Daoy (cell line): ENCODE measurements around a stretch of chr14.

- RAMPAGE, long total RNA = no peak
These were observed 5.7 kb downstream of the TMEM253 start for GRCh38 chr14:21106059-21107384.

DNA sequence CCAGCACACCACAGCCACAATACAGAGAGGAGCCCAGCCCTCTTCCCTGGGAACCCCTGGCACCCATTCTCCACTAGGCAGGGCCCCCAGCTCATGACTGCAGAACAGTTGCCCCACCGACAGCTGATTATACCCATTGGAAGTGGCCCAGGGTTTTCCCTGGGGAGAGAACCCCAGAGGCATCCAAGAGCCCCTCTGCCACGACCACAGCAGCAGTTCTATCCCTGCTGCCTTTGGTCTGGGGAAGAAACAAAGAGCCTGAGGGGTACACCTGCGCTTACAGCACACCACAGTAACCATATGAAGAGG, 13.9 kb upstream of the OR5AU1 start:
- RAMPAGE, long total RNA = no peak

- RAMPAGE, long total RNA = no peak
These were observed 49.3 kb upstream of the OR5AU1 start for GRCh38 chr14:21205077-21205624.

GRCh38 chr14:21240899-21241428, 28.3 kb downstream of the HNRNPC start:
- RAMPAGE, long total RNA = no peak

DNA sequence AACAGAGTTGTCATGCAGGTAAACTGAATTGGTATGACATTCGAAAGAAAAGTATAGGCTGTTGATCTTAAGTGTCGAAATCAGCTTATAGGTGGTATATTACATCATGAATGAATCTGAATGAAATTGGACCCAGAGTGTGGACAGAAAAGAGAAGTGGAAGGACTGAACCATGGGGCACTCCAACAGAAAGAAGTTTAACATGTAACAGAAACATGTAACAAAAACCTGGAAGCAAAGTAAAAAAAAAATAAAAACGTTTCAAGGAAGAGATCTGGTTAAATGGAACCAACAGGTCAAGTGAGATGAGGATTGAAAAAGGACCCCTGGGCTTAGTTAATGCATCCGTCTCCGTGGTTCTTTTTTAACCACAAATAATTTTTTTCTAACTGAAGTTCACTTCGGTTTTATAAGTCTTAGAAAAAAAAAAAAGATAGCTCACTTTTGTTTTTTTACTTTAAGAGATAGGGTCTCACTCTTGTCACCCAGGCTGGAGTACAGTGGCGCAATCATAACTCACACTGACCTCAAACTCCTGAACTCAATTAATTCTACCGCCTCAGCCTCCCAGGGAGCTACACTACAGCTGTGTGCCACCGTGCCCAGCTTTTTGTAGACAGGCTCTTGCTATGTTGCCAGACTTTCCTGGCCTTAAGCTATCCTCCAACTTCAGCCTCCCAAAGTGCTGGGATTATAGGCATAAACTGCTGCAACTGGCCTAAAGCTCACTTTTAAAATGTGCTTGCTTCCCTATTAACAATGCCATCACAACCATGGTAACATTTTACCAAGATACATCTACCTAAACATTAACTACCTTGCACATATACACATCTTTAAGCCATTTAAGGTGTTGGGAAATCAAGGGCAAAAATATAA, 11.9 kb downstream of the HNRNPC start:
- RAMPAGE, long total RNA = no peak

DNA sequence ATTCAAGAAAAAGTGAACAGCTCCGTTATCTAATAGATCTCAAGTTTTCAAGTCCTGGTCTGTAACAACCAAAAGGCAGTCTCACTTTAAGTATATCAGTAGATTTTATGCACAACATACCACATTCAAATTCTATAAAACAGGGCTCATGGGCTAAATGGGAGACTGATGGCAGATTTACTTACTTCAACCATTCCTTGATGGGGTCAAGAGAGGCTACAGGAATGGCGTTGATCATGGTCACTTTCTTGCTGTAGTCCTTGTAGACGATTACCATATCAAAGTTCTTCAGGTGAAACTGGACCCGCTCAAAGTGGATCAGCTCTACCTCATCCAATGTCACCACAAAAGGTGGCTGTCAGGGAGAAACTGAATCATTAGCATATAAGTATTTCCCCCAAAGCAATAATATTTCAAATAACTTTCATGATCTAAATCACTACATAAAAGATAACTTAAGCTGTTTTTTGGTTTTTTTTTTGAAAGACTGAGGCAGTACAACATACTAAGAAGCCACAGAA, 26.7 kb downstream of the SUPT16H start:
- RAMPAGE, long total RNA = no peak

- RAMPAGE, long total RNA = no peak
These were observed 19.0 kb downstream of the SUPT16H start for GRCh38 chr14:21364688-21365259.

GRCh38 chr14:21430727-21431789, 24.9 kb downstream of the CHD8 start:
- RAMPAGE, long total RNA = no peak

DNA sequence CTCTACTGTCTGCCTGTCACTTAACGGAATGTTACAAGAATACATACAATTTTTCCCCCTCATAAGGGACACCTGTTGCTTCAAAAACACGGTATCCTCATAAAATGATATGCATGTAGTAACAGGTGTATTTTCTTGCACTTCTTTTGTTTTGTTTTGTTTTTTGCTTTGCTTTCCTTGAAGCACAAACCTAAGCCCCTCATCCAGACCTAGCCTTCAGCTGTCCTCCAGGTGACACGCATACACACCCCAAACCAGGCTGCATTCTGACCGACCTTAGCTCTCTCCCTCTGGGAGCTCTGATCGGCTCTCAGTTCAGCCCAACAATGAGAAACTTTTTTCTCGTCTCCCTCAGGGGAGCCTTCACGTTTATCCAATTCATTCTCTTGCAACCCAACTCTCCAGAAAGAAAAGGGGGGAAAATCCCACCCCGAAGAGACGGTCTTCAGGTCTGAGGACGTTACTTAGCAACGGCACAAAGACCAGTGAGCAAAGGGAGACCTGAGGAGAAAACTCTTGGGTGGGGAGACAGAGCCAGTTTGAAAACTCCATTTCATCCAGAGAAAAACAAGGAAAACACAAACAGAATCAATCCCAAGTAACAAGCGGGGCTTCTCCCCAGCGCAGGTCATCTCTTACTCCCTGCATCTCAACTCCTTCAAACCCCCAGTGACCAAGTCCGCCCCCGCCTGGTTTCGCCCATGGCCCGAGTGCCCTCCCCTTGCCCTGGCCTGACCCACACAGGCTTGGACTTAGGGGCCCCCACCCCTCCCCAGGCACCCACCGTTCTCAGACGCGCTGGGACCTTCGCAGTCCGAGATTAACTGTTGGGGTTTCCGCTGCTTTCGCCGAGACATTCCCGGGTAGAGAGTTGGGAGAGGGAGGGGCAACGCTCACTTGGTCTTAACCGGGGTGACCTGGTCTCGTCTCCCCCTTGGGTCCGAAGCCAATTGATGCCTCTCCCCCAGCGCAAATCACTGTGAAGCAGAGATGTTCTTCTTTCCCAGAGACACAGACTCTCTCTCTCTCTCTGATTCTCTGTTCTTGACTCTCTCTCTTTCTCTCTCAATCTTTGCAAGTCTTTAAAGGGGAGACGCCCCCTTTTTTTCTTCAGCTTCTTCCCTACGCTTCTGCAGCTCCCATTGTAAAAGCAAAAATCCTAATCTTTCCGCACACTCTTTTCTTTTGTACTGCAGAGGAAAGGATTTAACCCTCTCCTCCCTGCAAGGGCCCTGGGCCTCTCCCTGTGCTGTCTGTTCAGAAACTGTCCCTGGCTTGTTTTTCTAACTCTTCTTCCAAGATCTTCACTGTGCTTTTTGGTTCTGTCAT, 10.4 kb upstream of the SALL2 start:
- RAMPAGE, long total RNA = no peak

DNA sequence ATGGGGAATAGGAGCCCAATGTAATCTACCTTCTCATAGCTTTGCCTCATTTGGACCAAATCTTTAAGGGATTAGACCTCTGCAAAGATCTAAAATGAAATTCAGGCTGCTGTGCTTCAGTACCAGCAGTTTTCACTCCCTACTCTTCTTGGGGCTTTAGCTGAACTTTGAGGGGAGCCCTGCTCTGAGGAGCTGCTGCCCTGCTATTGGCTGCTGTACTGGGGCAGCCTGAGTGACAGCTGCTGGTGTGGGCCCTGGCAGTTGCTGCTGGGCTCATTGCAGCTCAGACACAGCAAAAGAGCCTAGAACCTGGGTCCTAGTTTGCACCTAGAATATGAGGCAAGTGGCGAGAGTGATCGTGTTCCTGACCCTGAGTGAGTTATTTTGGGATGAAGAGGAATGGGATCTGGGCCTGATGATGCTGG, 62.3 kb upstream of the OR4E1 start:
- RAMPAGE, long total RNA = no peak

DNA sequence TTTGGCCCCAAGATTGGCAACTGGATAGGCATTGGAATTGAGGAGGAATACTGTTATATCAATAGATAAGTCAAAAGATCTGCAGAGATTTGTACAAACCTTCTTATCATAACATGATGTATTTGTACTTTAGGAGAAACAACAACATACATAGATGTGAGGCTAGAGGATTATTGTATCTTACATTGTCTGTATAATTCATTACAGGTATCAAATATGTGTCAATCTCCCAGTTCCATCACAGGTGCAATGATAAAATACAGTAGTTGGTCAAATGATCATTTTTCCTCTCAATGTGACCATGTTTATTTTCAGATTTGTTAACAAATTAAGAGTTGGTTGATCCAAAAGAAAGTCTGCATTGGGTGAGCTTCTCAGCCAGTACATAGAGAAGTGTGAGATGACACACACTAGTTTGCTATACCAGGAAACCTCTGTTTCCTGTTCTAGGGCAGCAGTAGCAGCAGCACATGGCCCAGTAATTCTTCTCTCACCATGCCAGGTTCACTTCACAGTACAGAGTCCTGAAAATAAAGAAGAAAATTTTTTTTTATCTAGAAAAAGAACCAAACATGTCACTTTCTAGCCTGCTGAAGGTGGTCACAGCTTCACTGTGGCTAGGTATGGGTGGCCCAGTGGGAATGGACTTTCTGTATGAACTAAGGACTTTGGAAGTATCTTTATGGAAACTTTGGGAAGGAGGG, 250.1 kb upstream of the OR4E1 start:
- RAMPAGE, long total RNA = no peak

DNA sequence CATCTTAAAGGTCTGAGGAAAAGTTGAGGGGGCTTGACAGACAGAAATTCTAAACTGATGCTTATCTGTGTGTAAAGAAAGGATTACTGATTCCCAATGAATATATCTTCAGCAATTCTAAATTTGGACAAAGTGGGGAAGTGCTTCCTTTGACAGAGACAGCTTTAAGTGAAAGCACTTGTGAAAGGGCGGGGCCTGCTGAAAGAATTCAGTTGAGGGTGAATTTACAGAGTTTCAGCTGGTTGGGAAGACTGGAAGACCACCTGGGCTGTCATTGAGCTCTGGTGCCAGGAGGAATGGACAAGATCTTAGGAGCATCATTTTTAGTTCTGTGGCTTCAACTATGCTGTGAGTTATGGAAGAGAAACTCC, 412.5 kb upstream of the OR4E1 start:
- RAMPAGE, long total RNA = no peak

DNA sequence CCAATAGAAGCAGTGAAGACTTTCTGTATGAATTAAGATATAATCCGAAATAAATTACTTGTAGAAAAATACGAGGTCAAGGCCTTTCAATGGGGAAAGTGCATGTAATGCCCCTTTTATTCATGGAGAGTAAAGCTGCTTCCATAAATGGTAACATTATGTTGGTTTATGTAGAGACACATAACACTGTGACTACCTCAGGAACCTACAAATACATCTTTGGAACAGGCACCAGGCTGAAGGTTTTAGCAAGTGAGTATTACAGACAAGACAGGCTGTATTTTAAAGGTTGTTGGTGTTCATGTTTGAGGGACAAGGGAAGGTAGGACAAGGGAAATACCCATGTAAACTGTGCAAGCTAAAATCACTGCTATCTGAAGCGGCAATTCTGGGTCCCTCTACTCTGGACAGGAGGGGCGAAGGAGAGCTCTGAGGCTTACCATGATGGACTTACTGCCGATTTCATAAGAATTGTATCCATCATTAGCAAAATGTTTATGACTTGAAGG, 89.5 kb downstream of the DAD1 start:
- RAMPAGE, long total RNA = no peak

- RAMPAGE, long total RNA = no peak
These were observed 59.7 kb downstream of the DAD1 start for GRCh38 chr14:22529308-22529837.

- RAMPAGE, long total RNA = no peak
These were observed 51.2 kb downstream of the DAD1 start for GRCh38 chr14:22537754-22538277.

- RAMPAGE, long total RNA = no peak
These were observed 14.8 kb downstream of the ABHD4 start for GRCh38 chr14:22612638-22613469.

DNA sequence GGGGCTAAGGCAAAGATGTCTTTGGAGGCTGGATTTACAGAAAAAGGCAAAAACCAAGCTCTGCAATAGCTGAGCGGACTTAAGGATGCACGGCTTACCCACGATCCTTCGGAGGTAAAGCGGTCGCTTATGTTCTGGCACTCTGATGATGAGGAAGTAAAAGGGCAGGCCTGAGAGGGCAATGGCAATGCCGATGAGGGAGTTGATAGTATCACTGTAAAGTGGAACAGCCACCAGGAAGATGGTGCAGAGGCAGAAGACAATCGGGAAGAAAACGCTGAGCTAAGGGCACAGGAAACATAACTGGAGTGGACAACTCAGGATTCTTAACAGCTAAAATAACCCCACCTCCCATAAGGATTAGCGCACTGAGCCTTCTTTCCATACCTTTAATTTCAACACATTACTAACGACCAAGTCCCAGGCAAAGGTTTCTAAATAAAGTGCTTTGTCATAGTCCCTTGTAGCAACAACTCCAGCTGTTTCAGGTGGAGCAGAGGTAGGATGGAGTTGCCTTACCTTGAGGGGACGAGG, 7.4 kb downstream of the OXA1L start:
- RAMPAGE, long total RNA = no peak

GRCh38 chr14:22791102-22791867, 23.9 kb downstream of the SLC7A7 start:
- RAMPAGE, long total RNA = no peak

DNA sequence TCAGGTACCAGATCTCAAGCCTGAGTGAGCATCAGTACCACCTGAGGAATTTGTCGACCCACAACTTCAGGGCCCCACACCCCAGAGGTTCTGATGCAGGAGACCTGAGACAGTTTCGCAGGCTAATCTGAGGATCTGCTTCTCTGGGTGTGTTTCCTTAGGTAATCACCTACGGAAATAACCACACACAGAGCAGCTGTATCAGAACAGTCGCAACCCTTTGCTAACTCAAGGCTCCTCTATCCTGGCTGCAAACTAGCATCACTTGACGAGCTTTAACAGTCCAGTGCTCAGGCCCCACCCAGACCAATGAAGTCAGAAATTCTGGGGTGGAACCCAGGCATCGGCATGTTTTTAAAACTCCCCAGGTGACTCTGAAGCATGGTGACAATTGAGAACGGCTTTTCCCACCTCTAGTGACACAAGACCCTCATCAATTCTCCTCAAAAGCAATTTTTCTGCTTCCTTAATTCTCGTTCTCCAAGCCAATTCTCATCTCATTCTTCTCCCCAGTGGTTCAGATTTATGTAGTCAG, 20.7 kb downstream of the SLC7A7 start:
- RAMPAGE, long total RNA = no peak

- RAMPAGE, long total RNA = no peak
These were observed 6.6 kb downstream of the SLC7A7 start for GRCh38 chr14:22808609-22808992.